H4 (cell line): ENCODE measurements around the gene WDR27.

- RAMPAGE, long total RNA: no peak
Measured at GRCh38 chr6:168368109-168368385, 48.5 kb upstream of the DACT2 start.

DNA sequence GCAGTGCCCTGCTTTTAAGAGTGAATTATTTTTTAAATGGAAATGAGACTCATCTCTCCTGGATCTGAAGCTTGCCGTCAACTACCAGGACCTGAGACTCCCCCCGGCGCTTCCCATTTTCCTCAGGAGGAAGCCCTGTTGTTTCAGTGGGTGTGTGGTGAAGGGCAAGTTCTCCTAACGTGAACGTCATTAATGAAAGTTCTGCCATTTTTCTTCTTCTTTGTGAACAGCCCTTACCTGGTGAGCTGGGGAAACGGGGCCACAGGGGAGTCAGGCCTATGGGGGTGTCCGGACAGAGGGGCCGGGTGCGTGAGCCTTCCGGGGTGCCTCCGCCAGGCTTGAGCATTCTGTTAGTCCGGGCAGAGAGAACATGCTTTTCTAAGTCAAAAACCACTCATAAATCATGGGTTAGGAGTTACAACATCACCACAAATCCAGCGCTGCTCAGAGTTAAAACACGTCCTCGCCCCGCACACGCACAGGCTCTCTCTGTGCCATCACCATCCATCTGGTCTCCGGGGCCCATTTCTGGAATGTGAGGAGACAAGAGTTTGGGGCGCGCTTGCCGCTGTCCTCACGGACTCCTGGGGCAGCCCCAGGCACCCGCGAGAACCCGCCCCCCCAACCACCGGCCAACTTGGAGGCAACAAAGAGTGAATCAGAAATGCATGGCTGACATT is 56.5 kb upstream of the SMOC2 start:
- RAMPAGE, long total RNA: no peak

GRCh38 chr6:168390584-168391474 is 50.2 kb upstream of the SMOC2 start:
- RAMPAGE, long total RNA: no peak

DNA sequence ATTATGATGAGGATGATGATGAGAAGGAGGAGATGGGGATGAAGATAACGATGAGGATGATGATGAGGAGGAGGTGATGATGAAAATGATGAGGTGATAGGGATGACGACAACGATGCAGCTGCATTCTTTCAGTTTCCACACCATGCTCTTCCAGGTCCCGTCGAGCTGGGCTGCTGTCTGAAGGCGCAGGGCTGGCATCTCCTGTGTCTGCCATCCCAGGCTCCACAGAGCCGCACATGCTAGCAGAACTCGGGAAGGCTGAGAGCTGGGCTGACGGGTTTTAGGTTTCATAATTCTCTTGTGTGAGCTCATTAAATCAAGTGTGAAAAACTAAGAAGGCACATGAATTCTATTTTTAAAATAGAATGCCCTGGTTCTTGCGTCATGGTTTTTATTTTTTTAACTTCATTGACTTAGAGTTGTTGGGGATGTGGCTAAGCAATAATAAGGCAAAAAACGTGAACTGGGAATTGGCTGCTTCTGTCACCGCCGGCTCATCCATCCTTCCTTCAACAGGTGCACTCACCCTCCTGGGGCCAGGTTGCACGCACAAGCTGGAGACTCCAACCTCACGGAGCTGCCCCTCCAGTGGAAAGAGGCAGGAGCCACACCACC is 275.2 kb downstream of the SMOC2 start:
- RAMPAGE, long total RNA: no peak

DNA sequence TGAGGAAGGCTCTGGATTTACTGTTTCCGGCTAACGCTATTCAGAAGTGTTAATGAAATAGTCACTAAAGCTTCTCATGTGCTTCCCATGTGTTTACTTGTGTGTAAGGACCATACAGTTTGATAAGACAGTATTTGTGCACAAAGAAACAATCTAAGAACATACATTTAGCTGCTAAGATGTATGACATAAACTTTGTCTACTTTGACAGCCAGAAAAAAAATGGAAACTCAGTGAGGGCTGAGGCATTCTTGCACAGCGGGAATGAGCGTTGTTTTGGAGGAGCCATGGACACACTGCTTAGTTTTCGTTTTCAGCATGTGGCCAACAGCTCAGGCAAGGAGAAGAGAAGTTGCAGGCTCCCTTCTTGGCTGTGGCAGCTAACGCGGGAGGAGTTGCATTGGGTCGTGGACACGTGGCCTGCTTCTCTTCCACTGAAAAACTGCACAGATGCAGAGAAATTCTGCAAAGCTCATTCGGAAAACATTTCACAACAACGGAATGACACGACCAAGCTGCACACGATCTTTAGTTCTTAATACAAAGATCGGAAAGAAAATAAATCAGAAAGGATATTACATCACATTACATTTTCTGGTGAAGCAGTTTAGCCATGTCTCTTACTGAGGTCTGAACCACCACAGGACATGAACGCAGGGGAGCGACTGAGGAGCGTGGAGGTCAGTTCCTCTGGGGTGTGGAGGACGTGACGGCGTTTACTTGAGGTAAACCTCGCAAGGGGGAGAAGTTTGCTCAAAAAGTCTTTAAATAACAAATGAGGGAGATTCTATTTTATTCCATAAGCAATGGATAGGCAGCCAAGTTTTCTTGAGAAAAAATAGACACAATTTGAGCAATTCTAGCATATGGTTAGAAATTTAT is 178.5 kb downstream of the THBS2 start:
- RAMPAGE, long total RNA: no peak

DNA sequence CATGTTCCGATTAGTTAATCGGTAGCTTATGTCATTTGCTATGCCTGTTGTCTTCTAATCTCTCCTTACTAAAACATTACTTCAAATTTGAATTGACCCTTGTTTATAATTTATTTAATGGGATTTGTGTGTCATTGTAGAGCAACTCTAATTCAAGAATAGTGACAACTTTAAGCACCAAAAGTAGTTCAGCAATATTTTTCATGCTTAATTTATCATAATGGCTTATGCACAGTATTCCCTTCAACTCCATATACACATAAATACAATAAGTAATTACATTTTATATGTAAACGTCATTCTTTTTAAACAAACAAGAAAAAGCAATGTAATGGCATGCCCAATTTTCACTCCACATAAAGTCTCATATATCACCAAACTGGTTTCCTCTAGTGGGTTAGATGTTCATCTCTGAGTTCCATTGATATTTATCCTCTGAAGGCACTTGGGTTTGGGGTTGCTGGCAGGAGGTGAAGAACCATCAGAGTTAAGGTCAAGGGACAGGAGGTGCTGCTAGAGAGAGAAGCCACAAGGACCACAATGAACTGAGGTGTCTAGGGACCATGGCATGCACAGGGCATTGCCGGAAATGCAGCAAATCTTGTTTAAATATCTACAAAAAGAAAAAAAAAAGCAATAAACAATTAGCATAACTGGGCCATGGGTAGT is 36.3 kb downstream of the THBS2 start:
- RAMPAGE, long total RNA: no peak

GRCh38 chr6:169224944-169225725 is 28.5 kb downstream of the THBS2 start:
- RAMPAGE, long total RNA: no peak

- RAMPAGE, long total RNA: no peak
Measured at GRCh38 chr6:169231827-169232347, 21.8 kb downstream of the THBS2 start.

DNA sequence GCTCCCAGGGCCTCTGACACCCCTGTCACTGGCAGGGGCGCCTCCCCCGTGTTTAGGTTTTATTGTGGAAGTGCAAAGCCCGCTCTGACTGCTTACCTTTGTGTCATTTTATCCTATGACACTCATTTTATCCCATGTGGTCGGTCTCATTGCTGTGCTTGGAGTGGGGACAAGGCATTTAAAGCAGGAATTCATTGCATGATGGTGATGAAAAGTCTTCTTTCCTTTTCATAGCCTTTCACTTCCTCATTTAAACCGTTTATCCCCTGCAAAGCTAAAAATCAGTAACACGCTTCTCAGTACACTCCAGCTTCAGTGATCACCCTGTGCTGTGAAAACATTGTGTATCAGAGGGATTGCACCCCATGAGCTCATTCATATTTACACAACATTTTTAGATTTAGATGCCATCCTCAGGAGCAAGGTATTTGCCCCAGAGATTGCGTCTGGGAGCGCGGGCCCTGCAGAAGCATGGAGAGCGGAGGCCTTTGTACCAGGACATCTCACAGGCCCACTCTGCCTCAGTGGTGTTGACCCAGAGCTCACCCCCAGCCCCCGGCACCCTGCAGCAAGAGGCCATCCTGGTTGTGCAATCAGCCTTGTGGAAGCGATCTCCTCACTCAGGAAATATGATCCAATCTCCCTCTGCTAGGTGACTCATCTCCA is 38.7 kb upstream of the THBS2 start:
- RAMPAGE, long total RNA: no peak

DNA sequence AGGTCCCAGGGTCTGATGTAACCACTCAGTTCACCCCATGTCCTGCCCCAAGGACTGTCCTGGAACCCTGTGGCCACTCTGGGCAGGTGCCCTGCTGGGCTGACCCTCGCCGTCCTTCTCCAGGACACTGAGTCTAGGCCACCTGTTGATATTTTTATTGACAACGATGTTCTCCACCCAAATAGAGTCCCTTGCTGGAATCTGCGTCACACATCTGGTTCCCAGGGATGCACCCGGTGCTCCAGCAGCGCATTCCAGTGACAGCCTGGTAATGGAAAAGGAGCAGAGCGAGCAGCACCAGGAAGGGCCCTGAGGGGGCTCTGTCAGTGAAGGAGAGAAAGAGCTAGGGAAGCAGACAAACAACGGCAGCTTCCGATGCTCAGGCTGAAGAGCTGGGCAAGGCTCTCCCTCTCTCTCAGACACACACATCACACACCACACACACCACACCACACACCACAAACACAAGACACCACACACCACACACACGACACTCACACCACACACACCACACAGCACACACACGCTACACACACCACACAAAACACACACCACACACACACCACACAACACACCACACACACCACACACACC is 117.8 kb upstream of the THBS2 start:
- RAMPAGE, long total RNA: no peak

- RAMPAGE, long total RNA: start-site peak on the minus strand at chr6:169701975-169702067, 9 reads
Measured at GRCh38 chr6:169701856-169702093, at the start of gene WDR27. Gene WDR27 (minus strand): TSS chr6:169702029.

- RAMPAGE, long total RNA: no peak
Measured at GRCh38 chr6:169704183-169705193, 2.6 kb downstream of the C6orf120 start.

- RAMPAGE, long total RNA: no peak
Measured at GRCh38 chr6:169707225-169708373, 5.7 kb downstream of the C6orf120 start.

DNA sequence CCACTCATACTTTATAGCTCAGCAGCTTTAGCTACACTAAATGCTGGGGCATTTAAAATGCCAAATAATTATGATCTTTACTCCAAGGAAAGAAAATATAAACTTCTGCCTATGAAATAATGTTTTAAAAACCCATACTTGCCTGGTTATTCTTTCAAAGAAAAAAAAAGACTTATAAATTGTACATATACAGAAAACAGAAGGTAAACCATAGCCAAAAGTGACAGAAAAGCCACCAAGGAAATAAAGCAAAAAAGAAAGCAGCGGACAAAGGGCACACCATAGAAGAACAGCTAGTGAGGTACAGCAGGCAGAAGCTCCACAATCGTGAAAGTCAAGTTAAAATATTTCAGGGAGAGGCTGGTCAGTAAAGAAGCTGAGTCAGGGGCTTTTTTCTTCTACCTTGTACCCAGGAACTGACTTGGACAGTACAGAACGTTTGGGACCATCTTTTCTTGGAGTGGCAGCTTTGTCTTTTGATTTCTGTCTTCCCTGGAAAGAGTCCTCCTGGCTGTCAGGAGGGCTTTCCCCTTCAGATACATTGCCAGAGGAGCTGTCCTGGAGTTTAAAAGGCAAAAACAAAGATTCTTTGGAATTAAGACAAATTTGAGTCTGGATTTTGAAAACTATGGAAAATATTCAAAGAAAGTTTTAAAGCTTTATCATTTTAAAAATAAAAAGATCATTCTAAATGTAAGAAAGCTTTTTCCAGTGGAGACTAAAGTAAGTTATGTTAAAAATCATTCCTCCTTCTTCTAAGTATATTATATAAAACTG is 8.1 kb downstream of the C6orf120 start:
- RAMPAGE, long total RNA: no peak

DNA sequence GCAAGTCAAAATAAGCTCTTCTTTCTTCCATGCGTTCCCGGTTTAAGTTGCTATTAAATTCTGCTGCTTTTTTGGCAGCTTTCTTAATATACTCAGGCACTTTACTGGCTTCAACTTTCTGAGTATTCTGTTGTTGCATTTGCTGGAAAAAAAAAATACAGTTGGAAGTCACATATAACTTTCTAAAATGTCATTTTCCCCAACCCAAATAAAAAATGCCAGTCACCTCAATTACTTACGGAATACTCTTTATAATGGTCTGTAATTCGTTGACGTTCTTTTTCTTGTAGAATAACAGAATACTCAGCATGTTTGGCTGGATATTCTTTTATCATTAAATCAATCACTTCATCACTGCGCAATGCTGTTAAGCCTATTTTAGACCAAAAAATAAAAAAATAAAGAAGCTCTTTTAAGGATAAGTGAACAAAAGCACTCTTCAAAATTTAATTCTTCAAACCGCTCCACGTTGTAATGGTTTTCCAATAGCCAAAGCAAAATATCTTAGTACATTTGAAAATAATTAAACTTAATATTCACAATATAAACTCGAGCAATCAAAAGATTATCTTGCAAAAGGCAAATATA is 8.5 kb downstream of the PHF10 start:
- RAMPAGE, long total RNA: no peak

DNA sequence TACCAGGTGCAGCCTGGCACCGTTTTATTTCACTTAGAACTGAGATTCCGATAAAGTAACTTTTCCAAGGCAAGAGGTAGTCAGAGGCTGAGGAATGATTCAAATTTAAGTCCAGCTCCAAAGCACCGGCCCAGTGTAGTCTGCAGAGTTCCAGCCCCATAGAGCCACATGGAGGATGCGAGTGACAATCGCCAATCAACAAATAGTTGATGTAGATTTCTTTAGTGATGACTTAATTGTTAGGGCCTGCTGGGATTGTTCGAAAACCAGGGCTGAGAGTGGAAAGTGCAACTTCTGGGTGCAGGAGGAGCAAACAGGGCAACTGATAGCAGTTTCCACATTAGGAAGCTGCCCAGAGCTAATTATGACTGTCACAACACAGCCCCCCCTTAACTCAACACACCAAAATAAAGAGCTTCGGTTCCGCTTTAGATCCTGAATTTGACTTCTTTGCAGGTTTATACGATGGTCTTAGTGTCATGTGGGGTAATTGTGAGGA is 927 bp downstream of the ERMARD start:
- RAMPAGE, long total RNA: no peak

- RAMPAGE, long total RNA: no peak
Measured at GRCh38 chr6:169905056-169905412, 153.6 kb downstream of the ERMARD start.

DNA sequence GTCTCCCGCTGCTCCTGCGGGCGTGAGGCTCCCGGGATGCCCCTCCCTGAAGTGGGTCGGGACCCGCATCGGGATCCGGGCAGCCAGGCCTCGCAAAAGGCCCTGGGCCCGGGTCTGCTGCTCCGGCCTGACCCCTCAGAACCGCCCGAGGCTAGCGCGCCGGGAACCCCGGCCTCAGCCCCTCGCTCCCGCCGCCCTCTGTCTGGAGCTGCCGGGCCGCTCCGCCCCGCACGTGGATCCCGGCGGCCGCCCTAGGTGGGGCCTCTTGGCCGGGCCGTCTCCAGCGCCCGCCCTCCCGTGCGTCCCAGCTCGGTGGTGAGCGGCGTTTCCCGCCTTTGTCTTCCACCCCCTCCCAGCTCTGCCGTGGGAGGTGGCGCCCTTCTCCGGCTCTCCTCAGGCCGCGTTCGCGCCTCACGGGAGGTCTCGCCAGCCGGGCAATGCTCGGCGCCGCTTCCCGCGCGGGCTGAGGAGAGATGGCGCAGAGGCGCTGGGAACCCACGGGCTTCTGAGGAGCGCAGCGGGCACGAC is 267.7 kb downstream of the DLL1 start:
- RAMPAGE, long total RNA: no peak

- RAMPAGE, long total RNA: no peak
Measured at GRCh38 chr6:170080716-170081512, 210.0 kb downstream of the DLL1 start.

DNA sequence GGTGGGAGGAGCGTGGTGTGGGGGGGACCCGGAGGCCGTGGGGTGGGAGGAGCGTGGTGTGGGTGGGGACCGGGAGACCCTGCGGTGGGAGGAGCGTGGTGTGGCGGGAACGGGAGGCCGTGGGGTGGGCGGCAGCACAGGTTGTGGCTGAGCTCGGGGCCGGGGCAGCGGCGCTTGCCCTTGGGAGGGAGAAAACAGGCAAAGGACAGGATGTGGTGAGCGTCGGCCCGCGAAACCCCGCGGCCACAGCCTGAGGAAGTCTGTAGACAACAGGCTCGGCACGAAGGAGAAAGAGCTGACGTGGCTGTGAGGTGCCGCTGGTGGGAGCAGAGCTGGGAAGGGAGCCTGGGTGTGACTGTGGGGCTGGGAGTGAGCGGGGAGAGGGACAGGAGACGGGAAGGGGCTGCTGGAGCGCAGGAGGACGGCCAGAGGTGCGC is 203.0 kb downstream of the DLL1 start:
- RAMPAGE, long total RNA: no peak